Skeletal muscle satellite cell (primary cell): ENCODE measurements around the gene ITGA8.

DNA sequence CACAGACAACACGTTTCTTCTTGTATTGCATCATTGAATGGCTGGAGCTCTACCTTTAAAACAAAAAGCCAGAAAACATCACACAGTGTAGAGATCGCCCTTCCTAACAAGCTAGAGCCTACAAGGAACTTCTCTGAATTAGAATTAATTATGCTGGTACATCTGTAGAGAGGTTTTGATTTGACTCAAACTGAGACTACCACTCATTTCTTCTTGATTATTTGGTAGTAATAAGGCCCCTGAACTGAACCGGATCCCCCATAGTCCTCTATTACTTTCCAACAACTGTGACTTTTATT, 300.2 kb downstream of the PRPF18 start:
- CAGE, long polyA plus RNA = no peak

DNA sequence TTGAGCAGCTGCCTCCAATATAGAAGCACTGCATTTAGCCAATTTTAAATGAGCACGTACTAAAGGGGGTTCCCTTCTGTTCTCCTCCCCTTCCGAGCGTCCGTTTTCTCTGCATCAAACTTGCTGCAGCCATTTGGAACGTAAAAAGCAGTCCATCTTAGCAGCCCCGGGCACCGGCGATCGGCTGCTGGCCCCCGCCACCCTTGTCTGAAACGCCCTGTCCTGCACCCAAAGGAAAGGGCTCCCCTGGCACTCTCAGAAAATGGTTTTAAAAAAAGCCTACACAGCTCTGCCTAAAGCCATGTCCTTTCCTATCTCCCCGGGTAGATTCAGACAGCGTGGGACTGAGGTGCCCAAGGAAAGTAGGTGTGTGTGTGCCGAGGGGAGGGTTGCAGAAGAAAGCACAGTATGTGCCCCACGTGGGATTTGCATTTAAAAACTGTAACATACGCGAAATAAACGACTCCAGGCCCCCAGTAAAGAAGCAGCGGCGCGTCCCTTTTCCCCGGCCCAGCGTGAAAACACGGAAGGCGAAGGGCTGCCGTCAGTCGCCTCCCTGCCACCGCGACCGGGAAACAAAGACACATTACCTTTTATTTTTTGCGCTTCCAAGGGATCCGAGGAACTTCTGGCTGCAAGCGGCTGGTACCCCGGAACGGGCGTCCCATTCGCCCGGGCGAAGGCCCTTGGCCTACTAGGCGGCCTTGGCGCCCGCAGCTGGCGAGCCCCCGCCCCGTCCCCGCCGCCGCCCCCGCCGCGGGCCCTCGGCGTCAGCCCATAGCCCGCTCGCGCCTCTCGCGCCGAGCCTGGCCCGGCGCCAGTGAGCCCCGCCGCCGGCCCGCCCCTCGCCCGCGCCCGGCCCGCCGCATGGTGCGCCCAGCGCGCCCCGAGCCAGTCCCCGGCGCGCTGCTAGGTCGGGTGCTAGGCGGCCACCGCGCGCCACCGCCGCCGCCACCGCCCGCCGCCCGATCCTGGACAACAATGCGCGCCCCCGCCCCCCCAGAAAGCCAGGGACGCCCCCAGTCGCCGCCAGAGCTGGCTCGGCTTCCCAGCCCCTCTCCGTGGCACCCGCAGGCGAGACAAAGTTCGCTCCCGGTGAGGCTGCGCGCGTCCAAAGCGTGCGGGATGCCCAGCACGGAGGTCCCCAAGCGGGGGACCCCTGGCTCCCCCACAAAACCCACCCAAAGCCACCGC, 304.7 kb downstream of the PRPF18 start:
- CAGE, long polyA plus RNA = no peak

DNA sequence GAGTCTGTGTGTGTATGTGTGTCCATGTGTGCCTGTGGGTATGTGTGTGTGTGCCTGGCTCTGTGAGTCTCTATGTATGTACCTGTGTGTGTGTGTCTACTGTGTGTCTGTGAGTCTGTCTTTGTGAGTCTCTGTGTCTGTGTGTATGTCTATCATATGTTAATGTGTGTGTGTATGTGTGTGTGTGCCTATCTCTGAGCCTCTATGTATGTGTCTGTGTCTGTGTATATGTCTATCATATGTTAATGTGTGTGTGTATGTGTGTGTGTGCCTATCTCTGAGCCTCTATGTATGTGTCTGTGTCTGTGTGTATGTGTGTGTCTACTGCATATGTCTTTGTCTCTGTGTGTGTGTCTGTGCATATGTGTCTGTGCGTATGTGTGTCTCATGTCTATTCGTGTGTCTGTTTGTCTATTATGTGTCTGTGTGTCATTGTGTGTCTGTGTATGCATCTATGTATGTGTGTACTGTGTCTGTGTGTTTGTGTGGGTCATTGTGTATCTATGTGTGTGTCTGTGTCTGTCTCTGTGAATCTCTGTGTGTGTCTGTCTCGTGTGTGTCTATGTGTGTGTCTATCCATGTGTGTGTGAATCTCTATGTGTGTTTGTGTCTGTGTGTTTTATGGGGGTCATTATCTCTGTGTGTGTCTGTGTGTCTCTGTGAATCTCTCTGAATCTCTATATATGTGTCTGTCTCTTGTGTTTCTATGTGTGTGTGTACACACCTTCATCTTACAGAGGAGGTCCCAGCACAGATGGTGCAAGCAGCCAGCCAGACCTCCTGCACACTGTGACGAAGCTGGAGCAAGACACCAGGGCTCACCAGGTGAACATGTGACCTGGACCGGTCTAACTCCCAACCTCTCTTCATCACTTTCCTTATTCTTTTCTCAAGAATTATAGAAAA, 355.4 kb downstream of the FRMD4A start:
- CAGE, long polyA plus RNA = no peak

DNA sequence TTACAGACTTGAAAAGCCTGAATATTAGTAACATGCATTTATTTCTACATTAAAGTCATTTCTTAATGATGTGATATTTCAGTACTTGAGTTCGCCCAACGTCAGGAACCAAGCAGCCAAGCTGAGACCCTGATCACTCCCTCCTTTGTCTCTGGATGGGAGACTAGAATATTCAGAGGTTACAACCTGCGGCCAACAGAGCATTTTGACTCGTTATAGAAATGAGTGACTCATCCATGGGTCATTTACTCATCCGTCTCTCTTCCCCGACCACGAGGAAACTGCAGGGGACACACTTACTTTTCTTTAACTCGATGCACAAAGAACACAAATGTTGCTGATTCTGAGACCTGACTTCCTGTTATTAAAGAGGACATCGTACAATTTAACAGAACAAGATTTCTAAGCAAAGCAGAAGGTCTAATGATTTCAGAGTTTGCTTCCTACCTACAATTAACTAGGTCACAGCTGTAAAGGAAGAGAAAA, 343.3 kb downstream of the FRMD4A start:
- CAGE, long polyA plus RNA = no peak

DNA sequence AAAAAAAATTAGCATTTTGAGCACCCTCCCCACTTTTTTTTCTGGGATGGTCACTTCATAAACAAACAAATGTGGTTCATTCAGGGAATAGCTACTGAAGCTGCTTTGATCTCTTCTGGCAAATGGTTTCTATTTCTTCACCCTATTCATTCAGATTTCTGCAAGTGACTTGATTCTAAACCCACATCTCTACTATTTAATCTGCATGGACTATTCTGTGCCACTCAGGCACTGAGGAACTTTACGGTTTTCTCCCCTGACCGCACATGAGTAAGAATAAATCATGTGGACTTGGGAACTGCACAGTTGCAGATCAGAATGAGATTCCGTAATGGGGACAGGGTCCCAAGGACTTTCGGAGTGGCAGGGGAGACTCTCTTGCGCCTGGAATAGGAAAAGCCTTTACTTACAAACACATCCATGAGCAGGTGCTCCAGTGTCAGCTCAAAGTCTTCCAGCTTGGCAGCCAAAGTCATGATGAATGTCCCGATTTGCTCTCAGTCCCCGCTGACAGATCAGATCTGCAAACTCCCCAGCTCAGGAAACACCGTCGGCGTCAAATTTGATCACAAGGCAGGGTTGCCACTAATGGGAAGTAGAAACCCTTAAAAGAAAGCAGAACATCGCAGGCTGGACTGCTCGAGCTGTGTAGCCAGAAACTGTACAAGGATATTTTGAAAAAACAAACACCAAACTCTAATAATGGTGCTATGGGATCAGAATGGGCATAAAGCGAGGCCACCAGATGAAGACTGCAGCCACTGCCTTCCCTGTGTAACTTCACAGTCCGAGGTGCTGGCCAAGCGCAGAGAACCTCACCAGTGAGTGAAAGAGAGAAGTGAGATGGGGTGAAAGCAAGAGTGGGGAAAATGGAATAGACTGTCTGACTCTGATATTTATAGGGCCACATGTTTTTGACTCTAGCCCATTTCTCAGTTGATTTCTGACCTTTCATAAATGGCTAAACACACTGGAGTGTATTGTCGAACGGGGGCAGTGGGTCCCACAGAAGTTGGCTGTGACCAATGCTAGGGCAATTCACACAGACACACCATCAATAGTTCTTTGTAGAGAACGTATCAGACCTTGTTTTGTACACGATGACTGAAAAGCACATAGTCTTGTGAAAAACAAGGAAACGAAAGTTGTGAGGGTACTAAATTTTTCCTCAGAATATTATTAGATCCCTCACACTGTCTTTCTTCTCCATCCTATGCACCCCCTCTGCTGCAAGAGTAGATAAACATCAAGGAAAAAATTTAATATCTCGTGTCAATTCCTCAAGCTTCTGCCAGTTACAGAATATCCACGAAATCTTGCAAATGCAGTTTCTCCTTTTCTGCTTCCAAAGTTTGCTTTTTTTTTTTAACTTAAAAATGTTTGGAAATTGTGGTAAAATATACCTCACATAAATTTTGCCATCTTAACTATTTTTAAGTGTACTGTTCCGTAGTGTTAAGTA, 306.2 kb downstream of the FRMD4A start:
- CAGE, long polyA plus RNA = no peak

DNA sequence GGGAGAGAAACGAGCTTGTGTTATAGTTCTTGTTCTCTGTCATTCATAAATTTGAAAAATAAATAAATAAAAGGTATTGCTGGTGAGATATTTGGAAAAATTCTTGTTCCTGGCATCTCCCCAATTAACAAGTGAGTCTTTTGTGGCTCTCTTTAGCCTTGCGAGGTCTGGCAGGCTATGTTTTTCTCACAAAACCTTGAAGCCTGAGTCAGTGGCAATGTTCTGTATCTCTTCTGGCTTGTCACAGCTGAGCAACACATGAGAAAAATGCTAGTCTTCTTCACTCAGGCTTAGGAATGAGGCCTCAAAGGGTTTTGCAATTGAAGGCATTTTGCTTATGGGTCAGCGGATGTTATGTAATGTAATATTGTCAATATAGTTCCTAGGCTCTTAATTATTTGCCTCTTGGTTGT, 273.9 kb downstream of the FRMD4A start:
- CAGE, long polyA plus RNA = no peak

DNA sequence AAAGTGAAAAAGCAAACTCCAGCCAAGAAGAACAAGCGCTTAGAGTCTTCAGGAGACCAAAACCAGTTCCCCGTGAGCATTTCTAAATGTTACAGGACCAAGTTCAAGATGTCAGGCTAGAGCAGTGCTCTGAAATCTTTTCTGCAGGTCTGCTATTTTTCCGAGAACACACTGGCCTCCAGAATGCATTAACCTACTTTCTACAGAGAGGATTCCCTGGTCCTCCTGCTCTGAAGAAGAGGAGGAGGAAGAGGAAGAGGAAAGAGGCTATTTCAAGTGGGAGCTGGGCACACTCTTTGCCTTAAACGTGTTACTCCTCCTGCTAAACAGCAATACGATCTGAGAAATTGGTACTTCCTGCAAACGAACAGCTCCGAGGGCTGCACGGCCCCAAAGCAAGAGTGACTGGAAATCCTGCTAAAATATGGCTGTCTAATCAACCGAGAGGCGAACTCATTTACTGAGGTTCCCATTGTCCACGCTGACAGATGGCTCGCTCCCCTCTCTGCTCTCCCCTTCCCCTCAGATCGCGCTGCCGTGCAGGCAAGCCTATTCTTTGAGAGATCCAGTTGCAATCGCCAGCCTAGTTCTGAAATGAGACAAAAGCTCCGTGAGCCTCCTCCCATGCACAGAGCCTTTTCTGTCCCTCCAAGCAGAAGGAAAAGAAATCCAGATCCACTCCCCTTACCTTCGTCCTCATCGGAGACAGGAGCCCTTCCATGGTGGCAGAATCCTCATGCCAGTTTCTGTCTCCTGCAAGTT, 157.2 kb downstream of the FRMD4A start:
- CAGE, long polyA plus RNA = no peak

DNA sequence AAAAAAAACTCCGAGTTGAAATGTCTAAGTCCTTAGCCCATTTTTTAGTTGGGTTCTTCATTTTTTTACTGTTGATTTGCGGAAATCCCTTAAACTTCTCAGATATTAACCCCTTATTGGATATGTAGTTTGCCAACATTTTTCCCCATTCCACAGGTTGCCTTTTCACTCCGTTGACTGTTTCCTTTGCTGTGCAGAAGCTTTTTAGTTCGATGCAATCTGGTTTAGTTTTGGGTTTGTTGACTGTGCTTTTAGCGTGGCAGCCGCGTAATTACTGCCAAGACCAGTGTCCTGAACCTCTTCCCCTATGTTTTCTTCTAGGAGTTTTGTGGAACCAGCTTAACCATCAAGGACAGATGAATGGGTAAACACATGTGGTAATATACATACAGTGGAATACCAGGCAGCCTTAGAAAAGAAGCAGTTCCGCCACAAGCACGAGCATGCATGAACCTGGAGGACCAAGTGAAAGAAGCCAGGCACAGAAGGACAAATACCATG, 176.7 kb downstream of the FAM107B start:
- CAGE, long polyA plus RNA = no peak

DNA sequence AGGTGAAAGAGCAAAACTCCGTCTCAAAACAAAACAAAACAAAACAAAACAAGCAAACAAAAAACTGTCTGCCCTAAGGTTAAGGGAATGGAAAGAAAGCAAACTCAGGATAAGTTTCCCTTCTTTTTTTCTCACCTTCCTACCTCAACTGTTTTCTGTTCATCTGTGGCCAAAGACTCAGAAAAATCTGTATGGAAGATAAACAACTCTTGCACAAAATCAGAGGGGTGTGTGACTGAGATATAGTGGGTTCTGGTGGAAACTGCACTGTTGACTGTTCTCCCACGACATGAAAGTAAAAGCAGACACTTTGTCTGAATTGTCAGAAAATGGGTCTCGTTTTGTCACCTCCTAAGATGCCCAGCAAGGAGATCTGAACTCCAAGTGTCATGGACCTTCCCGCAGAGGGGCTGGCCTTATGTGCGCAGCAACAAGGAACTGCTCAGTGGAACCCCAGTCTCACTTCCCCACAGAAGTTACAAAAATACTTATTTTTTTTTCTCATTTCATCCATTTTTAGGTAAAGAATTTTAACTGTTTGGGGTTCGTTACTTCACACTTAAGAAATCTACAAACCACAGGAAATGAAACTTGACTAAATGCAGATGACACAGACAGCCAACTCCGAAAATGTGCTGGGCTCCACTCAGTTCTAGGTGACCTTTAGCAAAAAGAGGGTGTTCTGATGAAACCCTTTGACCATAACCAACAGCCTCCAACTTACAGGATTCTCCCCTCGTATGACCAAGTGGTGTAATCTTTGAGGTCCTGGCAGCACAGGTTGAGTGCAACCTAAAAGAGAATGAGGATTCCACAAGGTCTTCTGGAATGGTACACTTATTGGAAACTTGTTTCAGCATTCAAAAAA, 115.0 kb downstream of the FAM107B start:
- CAGE, long polyA plus RNA = no peak

GRCh38 chr10:14740594-14741372, 33.9 kb downstream of the FAM107B start:
- CAGE, long polyA plus RNA = no peak

- CAGE, long polyA plus RNA = no peak
Observed at GRCh38 chr10:15439151-15440123, 68.3 kb upstream of the FAM171A1 start.

DNA sequence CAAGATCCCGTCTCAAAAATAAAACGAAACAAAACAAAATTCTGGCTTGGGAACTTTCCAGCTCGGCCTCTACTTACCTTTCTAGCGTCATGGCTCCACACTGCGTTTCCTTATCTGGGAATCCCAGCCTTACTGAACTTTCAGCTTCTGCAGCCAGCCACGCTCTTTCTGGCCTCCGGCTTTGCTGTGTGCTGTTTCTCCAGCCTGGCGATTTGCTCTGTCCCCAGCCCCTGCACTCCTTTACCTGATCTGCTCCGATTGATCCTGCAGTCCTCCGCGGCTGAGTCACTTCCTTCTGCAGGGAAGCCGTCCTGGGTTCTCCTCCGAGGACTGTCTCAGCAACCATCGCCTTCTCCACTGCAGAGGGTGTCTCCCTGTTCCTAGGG, 71.0 kb upstream of the FAM171A1 start:
- CAGE, long polyA plus RNA = no peak

DNA sequence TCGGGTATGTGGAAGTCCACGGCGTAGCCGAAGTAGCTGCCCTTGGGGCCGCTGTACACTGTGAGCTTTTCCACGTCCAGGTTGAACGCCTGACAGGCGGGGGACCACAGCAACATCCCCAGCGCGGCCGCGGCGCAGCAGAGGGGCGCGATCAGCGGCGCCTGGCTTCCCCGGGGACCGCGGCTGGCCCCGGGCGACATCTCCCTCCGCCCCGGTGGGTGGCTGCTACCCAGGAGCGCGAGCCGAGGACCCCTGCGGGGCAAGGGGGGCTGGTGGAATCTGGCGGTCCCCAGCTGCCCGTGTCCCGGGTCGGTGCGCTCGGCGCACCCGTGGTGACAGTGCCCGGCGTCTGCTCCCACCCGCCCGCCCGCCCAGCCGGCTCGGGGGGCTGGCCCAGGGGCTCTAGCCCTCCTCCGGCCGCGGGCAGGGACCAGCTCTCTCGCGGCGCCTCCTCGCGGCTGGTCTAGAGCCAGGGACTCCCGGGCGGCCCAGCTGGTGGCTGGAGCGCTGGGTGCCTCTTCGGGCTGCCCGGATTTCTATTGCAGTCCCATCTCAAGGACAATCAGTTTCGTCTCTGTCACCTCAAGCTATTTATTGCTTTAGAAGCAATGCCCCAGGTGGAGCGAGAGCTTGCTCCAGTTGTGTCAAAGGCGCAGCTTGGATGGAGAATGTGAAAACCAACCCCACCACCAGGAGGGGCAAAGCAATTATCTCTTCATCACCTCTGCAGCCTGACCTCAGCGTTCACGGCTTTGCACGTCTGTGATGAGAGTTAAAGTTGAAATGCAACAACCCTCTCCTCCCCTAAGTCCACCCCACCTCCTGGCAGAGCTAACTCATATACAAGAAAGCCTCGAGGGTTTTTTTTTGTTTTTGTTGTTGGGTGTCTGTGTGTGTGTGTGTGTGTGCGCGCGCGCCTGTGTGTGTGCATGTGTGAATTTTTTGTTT, at the start of gene ITGA8:
Gene ITGA8 (minus strand): TSS at position 351 of the 948 bp plus-strand sequence.
- CAGE, long polyA plus RNA = no peak

- CAGE, long polyA plus RNA = no peak
Observed at GRCh38 chr10:16944923-16945518, 127.8 kb upstream of the RSU1 start.

- CAGE, long polyA plus RNA = no peak
Observed at GRCh38 chr10:16995948-16996540, 133.6 kb downstream of the CUBN start.

DNA sequence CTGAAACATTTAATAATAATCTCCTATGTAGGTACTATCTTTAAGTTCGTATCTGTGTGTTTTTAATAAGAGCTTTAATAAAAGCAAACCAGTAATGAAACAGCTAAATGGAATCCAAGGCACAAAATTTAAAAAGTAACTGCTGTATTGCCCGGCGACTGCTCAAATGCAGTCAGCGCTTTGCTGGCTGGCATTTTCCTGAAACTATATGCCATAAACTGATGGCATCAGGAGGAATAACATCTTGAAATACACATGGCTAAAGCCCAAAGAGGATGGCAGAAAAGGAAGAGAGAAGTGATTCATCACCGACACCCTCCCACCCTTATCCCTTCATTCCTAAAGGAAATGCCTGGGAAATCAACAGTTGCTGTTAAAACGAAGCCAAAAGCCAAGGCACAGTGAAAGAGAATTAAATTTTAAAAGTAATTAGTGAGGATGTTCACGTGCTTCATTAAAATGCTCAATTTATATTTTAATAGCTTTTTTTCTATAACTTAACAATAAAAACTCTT, 133.0 kb downstream of the CUBN start:
- CAGE, long polyA plus RNA = no peak

DNA sequence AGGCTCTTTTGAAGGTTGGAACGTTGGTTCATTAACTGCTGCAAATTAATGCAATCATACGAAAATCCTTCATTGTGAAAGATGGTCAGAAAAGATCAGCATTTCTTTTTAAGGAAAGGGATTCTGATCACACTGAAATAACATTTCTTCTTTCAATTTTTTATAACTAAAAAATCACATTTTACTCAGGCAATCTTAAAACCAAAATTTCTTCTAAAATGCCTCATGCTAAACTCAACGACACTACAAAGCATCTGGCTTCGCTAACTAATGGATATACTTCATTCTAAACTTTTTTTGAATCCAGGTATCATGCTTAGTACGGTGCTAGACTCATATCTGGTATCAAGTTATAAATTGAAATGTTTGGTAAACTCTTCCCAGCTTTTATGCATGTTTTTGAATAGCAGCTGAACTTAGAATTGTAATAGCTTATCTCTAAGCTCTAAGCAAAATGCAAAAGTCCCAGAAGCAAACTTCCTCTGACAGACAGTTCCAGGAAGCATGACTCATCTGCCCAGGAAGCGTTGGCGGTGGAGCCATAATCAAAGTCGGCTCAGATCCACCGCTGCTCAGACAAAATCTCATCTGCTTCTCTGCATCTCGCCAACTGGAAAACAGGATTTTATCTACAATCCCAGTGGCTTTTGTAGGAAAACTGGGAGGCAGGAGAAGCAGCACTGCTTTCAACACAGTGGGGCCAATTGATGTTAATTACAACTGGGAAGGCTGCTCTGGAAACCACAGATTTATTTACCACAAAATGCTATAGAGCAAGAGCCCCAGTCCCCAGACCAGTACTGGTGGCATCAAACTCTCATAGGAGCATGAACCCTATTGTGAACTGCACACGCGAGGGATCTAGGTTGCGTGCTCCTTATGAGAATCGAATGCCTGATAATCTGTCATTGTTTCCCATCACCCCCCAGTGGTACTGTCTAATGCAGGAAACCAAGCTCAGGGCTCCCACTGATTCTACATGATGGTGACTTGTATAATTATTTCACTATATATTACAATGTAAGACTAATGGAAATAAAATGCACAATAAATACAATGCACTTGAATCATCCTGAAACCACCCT, 100.1 kb downstream of the CUBN start:
- CAGE, long polyA plus RNA = no peak

- CAGE, long polyA plus RNA = no peak
Observed at GRCh38 chr10:17031604-17032223, 97.9 kb downstream of the CUBN start.

DNA sequence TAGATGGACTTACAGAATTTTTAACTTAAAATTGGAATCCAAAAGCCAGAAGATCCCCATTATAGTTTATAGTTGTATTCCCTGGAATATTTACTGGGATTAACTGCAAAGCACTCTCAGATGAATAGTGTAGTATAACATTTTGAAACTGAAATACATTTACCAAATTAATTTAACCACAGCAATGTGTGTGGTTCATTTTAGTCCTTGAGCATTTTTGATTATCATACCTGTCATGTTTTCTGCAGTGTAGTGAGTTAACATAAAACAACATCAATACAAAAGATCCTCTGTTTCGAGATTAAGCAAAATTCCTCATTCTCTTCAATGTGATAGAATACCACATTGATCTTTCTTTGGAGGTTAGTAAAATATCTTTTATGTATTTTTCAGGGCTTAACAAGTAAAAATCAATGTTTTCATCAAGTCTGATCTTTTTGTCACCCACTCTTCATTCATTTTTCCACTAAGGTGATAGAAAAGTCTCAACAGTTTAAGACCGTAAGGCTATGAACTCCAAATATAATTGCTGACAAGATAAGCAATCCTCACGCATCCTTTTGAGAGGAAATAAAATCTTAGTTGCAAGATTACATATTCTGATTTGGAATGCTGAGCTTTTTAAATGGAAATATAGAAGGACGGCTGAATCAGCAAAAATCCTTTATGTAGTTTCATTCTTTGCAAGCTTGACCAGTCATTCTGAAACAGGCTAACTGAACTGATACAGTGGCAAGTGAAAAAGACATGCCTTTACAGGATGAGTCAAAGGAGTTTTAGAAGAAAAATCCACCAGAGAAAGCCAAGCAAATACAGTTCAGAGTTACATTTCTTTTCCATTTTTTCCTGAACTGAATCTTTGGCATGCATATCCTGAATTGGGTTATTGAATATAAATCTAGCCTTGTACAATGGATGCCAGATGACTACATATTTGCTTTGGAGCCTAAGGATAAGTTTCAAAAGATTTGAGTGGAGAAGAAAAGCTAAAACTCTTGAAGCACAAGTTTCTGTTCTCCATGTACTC, 4.1 kb downstream of the VIM start:
- CAGE, long polyA plus RNA = no peak

GRCh38 chr10:17241305-17241715, 13.3 kb downstream of the VIM start:
- CAGE, long polyA plus RNA = no peak